HTR-8/SVneo (cell line): ENCODE measurements around the gene HTR3D.

DNA sequence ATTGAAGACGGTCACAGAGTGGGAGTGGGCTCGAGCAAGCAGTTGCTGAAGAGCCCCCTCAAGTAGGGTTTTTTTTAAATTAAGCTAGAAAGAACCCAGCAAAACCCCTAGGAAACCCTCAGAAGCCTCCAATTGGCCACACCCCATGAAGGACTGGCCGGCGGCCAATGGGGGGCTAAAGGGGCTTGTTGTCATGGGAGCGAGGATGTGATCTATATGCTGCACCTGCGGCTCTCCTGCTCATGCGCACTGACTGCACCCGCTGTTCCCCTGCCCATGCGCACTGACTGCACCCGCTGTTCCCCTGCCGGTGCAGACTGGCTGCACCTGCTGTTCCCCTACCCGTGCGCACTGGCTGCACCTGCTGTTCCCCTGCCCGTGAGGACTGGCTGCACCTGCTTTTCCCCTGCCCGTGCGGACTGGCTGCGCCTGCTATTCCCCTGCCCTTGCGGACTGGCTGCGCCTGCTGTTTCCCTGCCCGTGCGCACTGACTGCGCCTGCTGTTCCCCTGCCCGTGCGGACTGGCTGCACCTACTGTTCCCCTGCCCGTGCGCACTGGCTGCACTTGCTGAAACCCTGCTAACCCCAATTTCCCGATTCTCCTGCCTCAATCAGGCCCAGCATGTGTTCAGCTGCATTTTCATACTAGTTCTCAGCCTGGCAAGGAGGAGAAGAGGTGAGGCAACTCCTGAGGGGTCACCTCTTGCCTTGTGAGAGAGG is 16.8 kb upstream of the MCCC1 start:
- RRBS: no CpG with 5 or more reads among the region's 27 CpGs

- RRBS: no CpG with 5 or more reads among the region's 24 CpGs
These were observed 16.7 kb downstream of the B3GNT5 start for GRCh38 chr3:183269358-183270469.

DNA sequence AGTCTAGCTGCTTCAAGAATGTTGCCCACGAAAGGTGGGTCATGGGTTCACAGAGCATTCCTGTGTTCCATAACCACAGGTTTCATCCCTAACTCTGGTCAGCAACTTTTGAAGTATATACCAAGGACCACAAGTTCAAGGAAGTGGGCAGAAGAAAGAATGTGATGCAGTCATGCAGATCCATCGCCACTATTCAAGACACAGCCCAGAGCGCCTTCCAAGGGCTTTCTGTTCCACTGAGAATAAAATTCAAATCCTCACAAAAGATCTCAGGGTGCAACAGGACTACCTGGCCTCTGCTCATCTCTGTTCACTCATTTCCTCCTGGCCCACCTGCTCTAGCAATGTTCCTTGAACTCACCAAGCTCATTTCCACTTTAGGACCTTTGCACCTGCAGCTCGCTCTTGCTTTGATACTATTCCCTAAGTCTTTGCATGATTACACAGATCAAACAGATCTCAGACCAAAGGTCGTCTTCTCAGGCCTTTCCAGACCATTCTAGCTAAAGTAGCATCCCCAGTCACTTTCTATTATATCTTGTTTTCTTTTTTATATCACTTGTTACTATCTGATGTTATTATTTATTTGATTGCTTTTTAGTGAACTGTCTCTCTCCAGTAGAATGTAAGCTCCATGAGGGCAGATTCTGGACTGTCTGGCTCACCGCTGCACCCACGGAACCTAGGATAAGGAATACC is 54.6 kb downstream of the B3GNT5 start:
- RRBS: no CpG with 5 or more reads among the region's 7 CpGs

DNA sequence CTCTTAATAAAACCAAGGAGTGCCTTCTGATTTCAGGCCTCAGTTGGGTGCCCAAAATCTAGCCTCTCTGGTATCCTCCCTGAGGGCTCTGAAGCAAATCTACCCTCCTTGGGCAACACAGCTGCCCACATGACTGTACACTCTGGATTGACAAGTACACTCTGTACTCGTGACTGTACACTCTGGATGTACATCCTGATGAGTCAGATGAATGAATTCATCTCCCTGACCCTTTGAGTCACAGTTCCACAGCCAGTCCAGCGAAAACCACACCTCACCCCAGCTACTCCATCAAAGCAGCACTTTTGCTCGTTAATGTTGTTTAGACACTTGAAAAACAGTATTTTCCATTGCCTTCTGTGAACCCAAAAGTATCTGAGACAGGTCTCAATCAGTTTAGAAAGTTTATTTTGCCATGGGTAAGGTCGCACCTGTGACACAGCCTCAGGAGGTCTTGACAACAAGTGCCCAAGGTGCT is 57.6 kb downstream of the MCF2L2 start:
- RRBS: no CpG with 5 or more reads among the region's 4 CpGs

GRCh38 chr3:183449288-183449866 is 21.0 kb upstream of the MCF2L2 start:
- RRBS: no CpG with 5 or more reads among the region's 4 CpGs

DNA sequence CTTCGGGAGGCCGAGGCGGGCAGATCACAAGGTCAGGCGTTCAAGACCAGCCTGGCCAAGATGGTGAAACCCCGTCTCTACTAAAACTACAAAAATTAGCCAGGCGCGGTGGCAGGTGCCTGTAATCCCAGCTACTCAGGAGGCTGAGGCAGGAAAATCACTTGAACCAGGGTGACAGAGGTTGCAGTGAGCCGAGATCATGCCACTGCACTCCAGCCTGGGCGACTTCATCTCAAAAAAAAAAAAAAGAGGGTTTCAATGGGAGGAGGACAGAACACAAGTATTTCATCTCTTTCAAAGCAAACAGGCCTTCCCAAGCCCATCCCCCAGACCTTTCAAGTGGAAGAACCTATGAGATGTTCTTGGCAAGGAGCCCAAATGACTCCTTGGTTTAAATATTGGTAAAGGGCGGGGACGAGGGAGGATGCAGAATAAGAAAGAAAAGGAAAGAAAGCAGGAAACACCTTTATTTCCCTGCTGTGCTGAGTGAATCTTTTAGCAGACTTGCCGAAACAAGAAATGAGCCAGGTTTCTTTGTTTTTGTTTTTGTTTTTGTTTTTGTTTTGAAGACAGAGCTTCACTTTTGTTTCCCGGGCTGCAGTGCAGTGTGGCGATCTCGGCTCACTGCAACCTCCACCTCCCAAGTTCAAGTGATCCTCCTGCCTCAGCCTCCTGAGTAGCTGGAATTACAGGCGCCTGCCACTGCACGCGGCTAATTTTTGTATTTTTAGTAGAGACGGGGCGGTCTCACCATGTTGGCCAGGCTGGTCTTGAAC is 62.3 kb upstream of the MCF2L2 start:
- RRBS: no CpG with 5 or more reads among the region's 20 CpGs

GRCh38 chr3:183511718-183512209 is 43.7 kb downstream of the KLHL6 start:
- RRBS: no CpG with 5 or more reads among the region's 4 CpGs

GRCh38 chr3:183541639-183542153 is 13.8 kb downstream of the KLHL6 start:
- RRBS: no CpG with 5 or more reads among the region's 3 CpGs

DNA sequence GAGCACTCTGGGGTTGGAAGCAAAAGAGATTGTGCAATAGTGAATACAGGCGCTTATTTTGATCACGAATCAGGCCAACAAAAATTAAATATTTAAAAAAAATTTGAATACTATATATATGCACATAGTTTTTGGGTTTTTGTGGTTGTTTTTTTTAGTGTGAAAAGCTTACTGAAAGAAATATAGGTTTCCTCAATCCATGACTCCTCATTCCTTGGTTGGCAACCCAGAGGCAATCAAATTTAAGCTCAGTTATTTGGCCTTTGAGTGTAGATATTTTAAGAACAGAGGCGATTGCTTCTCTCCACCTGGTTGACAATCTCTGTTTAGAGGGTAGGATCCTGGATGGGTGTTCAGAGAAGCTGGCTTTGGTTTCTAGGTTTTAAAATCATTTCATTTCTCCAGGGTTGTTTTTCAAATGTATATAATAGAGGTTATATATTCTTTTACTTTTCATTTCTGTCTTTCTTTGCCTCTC is 8.3 kb upstream of the KLHL24 start:
- RRBS: no CpG with 5 or more reads among the region's 3 CpGs

- RRBS: no CpG with 5 or more reads among the region's 39 CpGs
These were observed 1.4 kb downstream of the KLHL24 start for GRCh38 chr3:183636708-183637244.

- RRBS: no CpG with 5 or more reads among the region's 8 CpGs
These were observed 50.0 kb downstream of the ABCC5 start for GRCh38 chr3:183967470-183968217.

- RRBS: no CpG with 5 or more reads among the region's 1 CpG
These were observed at the start of gene HTR3D for GRCh38 chr3:184031542-184031869. TSS of gene HTR3D (plus strand) at chr3:184031742.

DNA sequence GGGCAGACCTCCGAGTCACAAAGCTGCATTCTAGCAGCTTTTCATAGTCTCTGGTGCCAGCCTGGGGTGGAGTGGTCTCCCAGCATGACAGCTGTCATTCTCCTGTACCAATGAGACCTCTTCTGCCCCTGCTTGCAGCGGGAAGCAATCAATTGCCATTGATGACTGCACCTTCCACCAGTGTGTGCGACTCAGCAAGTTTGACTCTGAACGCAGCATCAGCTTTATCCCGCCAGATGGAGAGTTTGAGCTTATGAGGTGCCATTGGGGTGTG is 4.5 kb upstream of the ABCF3 start:
- RRBS: no CpG with 5 or more reads among the region's 5 CpGs

DNA sequence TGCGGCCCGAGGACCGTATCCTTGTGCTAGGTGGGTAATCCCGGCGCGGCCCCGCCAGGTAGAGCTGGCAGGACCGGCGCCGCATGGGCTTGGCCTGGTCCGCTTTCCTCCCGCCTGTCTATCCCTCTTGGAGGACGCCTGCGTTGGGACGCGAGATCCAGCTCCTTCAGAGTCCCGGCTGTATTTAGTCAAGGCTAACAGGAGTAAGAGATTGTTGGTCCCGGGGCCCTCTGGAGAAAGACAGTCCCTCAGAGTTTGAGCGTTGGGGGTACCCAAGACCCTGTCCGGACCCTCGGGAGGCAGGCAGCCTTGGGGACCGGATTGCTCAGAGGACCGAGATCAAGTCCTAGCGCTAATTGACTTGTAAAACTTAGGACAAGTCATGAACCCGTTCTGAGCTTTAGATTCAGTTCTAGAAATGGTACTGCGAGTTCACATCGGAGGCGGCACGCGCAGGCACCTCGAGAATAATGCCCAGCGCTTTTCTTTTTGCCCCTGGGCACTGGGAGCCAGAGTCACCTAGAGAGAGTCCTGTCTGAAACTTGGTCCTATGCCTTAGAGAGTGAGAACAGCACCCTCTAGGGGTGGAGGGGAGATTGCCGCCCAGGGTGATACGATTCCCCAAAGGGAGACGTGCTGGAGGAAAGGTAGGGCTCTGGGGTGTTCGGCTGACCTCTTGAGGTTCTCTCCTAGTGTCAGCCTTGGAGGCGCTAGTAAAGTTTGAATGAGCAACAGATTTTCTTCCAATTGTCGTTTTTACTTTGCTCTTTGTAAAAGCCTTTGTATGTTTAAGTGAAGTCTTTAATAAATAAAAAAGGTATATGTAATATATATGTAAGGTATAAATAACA is 614 bp downstream of the EEF1AKMT4 start:
- RRBS: 3% methylated on average over 14 of the region's 38 CpGs

- RRBS: no CpG with 5 or more reads among the region's 6 CpGs
These were observed 2.8 kb downstream of the EIF4G1 start for GRCh38 chr3:184317165-184317571.

DNA sequence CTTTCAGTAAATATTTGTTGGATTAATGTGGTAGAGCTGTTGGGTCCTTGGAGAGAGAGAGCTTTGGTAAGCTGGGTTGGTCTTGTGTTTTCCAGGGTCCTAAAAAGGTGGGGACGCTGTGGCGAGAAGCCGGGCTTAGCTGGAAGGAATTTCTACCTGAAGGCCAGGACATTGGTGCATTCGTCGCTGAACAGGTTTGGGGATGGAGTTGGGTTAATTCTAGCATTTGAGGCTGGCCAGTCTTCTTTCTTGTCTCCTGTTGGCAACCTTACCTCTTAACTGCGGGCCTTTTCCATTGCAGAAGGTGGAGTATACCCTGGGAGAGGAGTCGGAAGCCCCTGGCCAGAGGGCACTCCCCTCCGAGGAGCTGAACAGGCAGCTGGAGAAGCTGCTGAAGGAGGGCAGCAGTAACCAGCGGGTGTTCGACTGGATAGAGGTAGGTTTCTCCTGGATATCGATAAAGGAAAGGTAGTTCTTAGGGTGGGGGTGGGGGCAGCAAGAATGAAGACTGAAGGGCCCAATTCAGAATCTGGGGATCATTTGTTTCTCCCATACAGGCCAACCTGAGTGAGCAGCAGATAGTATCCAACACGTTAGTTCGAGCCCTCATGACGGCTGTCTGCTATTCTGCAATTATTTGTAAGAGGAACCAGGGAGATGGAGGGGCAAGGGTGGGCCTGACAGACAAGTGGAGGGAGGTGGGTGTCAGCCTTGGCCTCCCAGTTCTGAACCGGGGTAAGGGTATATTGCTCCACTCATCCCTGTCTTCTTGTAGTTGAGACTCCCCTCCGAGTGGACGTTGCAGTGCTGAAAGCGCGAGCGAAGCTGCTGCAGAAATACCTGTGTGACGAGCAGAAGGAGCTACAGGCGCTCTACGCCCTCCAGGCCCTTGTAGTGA is 6.0 kb upstream of the FAM131A start:
- RRBS: no CpG with 5 or more reads among the region's 23 CpGs

DNA sequence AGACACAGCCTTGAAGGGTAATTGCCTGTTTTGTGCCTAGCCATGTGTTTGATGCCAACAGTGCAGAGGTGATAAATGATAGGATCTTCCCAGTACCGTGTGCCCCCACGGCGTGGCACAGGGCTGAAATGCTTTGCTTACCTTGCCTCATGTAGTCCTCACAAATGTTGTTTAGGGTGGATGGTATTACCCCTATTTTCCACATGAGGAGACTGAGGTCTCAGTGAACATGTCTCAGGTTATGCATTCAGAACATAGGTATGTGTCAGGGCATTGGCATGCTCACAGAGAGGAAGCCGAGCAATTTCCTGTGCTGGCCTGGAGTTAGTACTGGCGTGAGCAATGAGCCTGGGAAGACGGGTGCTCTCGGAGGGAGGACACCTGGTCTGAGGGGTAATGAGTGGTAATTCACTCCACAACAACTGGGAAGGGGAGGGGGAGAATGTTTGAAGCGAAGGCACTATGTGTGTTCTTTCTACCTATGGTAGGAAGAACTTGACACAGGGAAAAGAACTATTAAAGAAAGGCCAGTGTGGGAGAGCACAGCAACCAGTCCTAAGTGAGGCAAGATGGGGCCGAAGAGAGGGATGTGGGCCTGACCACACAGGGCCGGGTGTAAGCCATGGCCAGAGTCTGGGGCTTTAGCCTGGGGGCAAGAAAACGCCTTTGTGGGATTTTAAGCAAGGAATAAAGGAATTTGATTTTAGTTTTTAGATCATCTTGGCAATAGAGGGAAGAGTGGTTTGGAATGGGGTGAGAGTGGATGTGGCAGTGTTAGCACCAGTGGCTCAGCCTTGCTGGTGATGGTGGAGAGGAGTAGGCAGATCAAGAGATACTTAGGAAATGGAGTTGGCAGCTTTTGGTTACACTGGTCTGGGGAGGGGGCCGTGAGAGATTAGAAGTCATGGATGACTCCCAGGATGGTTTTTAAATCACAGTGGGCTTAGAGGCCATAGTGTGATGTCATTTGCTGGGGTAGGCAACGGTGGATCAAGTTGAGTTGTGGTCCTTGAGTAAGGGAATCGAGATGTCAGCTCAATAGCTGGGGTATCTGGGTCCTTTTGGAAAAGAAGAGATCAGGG is 4.8 kb upstream of the FAM131A start:
- RRBS: no CpG with 5 or more reads among the region's 14 CpGs

DNA sequence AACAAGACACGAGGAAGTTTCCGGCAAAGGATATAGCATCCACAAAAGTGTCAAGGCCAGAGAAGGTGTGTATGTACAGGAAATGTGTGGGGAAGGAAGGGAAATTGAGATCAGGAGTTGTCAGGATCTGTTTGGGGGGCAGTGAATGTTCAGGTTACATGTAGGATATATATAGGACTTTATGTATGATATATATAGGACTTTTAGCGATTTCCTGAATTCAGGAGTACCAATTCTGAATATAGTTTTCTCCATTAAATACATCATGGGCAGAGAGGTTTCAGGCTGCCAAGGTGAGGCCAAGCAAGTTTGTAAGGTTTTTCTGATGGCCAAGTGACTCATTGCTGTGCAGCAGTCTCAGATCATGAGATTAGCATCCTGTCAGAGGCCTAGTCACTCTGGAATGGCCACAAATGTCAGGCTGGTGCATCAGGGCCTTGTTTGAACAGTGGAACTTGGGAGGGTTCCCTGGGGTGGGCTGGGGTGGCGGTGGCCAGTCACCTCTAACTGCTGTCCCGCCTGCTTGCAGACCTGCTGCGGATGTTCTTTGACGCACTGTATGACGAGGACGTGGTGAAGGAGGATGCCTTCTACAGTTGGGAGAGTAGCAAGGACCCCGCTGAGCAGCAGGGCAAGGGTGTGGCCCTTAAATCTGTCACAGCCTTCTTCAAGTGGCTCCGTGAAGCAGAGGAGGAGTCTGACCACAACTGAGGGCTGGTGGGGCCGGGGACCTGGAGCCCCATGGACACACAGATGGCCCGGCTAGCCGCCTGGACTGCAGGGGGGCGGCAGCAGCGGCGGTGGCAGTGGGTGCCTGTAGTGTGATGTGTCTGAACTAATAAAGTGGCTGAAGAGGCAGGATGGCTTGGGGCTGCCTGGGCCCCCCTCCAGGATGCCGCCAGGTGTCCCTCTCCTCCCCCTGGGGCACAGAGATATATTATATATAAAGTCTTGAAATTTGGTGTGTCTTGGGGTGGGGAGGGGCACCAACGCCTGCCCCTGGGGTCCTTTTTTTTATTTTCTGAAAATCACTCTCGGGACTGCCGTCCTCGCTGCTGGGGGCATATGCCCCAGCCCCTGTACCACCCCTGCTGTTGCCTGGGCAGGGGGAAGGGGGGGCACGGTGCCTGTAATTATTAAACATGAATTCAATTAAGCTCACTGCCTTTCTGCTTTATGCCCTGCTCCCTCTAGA is 2.8 kb upstream of the FAM131A start:
- RRBS: no CpG with 5 or more reads among the region's 23 CpGs

- RRBS: under 1% methylated on average over 19 of the region's 63 CpGs
These were observed 1.5 kb downstream of the POLR2H start for GRCh38 chr3:184362762-184363585.

DNA sequence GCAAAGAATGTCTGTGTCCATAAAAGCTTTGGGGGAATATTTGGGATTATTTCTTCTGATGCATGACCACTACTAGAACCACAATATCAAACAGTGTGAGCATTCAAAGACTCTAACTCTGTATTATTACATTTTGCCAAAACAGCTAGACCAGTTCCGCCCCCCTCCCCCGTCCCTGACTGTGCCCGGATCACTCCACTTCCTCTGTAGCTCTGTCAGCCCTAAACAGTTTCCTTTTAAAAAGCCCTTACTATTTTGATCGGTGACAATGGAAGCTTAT is 36.7 kb upstream of the EPHB3 start:
- RRBS: no CpG with 5 or more reads among the region's 4 CpGs